ENCODE data around the gene STXBP5.

GRCh38 chr6:144064865-144065097 lies 30.6 kb downstream of the SF3B5 start:
- RRBS: no CpG with 5 or more reads among the region's 8 CpGs

- RRBS: under 1% methylated on average over 5 of the region's 38 CpGs
These were observed 641 bp downstream of the STX11 start for GRCh38 chr6:144150635-144151681.

GRCh38 chr6:144191658-144192028 lies 41.3 kb downstream of the STX11 start:
- RRBS: no CpG with 5 or more reads among the region's 8 CpGs

DNA sequence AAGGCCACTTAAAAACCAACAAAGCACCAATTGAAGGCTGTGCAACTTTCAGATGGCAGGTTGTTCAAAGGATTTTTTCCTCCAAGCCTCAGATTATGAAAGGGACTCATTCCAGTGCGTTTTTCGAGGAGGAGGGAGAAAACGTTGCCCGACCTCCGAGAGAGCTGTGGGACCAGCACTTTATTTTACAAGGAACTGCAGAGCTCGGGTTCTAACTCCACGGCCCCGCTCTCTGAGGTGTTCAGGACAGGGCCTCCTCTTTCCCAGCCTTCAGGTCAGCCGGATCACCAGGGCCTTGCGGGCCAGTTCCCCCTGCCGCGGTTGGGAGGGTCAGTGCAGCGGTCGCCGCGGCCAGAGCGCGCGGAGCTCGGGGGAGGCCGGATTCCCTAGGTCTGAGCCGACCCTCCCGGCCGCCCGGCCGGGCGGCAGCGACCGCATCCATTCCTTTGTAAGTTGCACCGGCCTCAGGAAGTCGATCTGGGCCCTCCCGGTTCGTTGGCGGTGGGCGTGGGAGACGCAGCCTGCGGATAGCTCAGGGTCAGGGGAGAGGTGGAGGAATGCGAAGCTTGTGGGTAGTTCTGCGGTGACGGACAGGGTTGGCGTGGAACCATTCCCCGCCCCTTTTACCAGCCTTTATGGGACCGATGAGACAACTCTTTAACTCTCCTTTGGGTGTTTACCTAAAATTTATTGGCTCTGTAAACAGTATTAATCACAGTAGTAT lies 1.6 kb downstream of the UTRN start:
- RRBS: 0% methylated on average over 2 of the region's 43 CpGs

GRCh38 chr6:144314135-144314970 lies 29.2 kb downstream of the UTRN start:
- RRBS: no CpG with 5 or more reads among the region's 7 CpGs

DNA sequence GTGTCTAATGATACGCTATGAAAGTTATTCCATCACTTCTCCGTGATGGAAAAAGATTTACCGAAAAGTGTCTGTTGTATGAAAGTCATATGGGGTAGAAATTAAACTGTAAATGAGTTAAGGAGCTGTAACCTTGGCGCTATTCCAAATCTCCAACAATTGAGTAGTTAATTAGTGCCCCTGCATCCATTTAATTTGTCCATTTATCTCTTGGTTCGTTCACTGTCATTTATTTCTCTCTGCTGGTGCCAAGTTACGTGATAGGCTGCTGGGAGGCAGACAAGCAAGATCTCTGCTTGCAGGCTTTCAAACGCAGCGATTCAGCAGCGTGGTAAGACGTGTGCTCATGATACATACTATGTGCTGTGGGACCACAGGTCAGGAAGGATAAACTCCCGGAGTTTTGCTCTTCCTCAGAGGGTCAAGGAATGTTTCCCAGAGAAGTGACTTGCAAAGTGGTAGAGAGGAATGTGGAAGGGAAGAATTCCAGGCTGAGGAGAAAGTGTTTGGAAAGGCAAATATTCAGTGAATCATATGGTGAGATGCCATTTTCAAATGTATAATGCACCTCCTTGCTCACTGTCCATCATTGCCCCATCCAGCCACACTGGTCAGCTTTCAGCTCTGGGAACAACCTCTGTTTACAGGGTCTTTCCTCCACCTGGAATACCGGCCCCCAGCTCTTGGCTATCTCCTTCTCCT lies 46.4 kb downstream of the UTRN start:
- RRBS: no CpG with 5 or more reads among the region's 12 CpGs

DNA sequence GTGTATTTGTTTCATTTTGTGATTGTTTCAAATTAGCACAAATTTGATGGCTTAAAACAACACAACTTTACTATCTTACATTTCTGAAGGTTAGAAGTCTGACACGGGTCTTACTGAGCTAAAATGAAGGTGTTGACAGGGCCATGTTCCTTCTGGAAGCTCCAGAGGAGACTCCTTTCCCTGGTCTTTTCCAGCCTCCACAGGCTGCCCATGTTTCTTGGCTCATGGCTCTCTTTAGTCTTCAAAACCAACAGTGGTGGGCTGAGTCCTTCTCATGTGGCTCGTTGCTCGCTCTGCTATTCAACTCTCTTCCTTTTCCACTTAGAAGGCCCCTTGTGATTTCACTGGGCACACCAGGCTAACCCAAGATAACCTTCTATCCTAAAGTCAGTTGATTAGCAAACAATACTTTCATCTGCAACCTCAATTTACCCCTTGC lies 79.5 kb downstream of the UTRN start:
- RRBS: no CpG with 5 or more reads among the region's 3 CpGs

GRCh38 chr6:144415080-144415486 lies 129.9 kb downstream of the UTRN start:
- RRBS: no CpG with 5 or more reads among the region's 3 CpGs

GRCh38 chr6:144850719-144851578 lies 565.8 kb downstream of the UTRN start:
- RRBS: no CpG with 5 or more reads among the region's 6 CpGs

- RRBS: no CpG with 5 or more reads among the region's 2 CpGs
These were observed 709.0 kb downstream of the EPM2A start for GRCh38 chr6:145026322-145026772.

GRCh38 chr6:145733587-145734051 lies 1.7 kb downstream of the EPM2A start:
- RRBS: no CpG with 5 or more reads among the region's 2 CpGs

DNA sequence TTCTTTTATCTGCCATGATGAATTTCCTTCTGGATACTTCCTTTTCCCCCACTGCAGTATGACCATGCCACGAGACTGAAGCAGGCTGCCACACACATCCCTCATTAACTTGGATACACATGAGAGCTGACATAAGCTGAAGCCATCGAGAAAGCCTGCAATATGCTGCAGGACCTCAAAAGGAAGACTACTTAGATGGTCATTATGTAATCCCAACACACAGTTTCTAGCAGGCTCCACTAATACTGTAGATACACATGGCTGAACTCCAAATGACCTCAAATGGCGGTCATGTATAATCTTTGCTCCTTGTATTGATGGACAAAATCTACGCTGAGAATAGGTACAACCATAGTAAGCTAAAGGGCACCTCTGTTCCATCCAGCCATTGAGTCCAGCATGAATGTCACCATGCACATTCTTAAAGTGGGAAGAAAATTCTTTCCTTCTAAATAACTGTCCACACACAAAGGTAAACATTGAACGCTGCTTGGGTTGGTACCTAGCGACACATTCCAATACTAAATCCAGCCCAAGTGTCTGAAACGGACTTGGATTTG lies 10.1 kb downstream of the FBXO30 start:
- RRBS: no CpG with 5 or more reads among the region's 7 CpGs

- RRBS: no CpG with 5 or more reads among the region's 5 CpGs
These were observed 253.4 kb upstream of the RAB32 start for GRCh38 chr6:146290157-146290635.

DNA sequence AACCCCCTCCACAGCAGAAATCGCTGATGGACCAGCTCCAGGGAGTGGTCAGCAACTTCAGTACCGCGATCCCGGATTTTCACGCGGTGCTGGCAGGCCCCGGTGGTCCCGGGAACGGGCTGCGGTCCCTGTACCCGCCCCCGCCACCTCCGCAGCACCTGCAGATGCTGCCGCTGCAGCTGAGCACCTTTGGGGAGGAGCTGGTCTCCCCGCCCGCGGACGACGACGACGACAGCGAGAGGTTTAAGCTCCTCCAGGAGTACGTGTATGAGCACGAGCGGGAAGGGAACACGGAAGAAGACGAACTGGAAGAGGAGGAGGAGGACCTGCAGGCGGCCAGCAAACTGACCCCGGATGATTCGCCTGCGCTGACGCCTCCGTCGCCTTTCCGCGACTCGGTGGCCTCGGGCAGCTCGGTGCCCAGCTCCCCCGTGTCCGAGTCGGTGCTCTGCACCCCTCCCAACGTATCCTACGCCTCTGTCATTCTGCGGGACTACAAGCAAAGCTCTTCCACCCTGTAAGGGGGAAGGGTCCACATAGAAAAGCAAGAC lies 109.3 kb upstream of the RAB32 start:
- RRBS: no CpG with 5 or more reads among the region's 45 CpGs

GRCh38 chr6:146985033-146985602 lies 219.1 kb upstream of the STXBP5 start:
- RRBS: no CpG with 5 or more reads among the region's 3 CpGs

GRCh38 chr6:147204058-147204458 lies at the start of gene STXBP5:
Gene STXBP5, plus strand, starts transcription at chr6:147204417.
- RRBS: under 1% methylated on average over 15 of the region's 59 CpGs

- RRBS: no CpG with 5 or more reads among the region's 13 CpGs
These were observed 10.7 kb downstream of the STXBP5 start for GRCh38 chr6:147214627-147215656.

DNA sequence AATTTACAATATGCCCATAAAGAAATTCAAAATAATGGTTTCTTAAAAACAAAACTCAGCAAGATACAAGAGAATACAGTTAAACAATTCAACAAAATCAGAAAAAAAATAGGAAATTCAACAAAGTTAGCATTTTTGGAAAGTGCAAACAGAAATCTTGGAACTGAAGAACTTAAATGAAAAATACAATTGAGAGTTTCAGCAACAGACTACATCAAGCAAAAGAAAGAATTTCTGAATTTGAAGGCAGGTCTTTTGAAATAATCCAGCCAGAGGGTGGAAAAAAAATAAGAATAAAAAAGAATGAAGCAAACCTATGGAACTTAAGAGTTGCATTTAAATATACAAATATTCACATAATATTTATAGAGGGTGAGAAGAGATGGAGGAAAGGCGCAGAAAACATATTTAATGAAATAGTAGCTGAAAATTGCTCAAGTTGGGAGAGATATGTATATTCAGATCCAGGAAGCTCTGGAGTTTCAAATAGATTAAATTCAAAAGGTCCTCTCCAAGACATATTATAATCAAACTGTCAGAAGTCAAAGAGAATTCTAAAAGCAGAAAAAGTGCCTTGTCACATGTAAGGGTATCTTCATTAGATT lies 92.5 kb downstream of the STXBP5 start:
- RRBS: no CpG with 5 or more reads among the region's 1 CpG

- RRBS: no CpG with 5 or more reads among the region's 7 CpGs
These were observed 102.5 kb downstream of the STXBP5 start for GRCh38 chr6:147306355-147307442.

- RRBS: no CpG with 5 or more reads among the region's 1 CpG
These were observed 132.5 kb downstream of the STXBP5 start for GRCh38 chr6:147336709-147337081.

Data from skeletal muscle cell (primary cell).